Fibroblast of villous mesenchyme (primary cell): ENCODE results near the gene NANOGP8.

GRCh38 chr15:33022512-33022994, 172.0 kb downstream of the FMN1 start:
- CAGE, long polyA plus RNA = no peak

DNA sequence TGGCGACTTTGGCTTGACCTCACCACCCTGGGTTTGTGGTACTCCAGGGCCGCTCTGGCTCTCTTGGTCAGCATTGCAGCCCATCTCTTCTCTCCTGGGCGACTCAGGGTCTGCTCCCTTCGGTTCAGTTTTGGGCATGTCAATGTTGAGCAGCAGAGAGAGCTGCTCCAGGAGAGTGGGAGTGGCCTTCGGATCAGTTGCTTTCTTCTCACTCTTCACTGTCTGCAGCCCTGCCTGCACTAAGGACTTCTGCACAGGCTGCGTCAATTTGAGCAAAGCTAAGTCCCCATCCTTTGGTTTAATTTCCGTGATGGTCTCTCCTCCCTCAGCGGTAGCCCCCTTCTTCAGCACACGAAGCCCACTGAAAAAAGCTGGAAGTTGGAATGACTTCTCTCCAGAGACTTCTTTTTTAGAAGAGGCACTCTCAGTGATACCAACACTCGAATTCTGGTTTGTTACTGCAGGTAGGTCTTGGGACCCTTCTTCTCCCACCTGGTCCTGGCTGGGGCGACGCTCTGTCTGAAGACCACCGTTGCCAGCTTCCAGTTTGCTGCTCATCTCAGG, 127.7 kb downstream of the FMN1 start:
- CAGE, long polyA plus RNA = no peak

- CAGE, long polyA plus RNA = no peak
These were observed 125.9 kb downstream of the FMN1 start for GRCh38 chr15:33068569-33069068.

DNA sequence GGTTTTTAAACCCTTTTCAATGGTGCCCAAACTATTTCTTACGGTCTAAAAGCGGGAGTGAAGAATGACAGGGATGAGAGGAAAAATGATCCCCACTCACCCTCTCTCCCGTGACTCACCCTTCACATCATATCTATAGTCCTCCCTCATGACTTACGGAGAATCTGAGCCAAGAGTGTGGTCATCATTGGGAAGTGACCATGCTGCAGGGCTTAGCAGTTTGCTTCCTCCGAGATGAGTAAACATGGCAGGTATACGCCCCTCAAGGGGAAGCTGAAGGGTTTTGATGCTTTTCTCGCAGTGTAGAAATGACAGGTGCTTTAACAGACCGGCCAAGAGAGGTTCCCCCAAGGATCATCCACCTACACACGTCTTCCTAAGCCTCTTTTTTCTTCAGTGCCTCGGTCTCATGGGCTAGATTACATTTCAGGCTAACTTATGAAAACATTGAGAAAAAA, 274.1 kb downstream of the RYR3 start:
- CAGE, long polyA plus RNA = no peak

DNA sequence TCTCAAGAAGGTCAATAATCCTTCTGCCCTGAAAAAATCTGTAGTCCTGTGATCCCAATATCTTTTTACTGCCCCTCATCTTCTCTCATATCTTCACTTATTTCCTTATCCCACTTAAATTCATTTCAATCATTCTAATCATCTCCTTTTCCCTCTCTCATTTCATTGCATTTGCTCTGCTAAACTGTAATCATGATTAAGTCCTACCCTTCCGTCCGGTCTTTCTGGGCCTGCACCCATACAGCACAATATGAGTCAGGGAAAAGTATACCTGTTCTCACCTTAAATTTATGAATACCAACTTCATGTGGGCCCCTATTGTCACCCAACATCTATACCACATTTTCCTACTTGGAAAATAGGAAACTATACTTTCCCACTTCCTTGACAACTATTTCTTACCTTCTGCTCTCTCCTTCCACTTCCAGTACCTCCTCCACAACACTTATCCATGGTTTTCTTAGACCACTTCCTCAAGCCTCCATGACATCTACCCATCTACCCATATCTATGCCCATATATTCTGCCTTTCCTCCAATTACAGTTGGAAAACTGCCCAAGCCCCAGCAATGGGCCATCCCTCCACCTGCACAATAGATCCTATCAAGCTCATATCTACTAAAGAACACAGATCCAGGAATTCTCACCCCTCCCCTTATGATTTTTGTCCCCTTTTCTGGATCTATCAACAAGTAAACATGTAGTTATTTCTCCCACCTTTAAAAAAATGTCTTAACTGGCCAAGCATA, 29.5 kb downstream of the CHRM5 start:
- CAGE, long polyA plus RNA = no peak

DNA sequence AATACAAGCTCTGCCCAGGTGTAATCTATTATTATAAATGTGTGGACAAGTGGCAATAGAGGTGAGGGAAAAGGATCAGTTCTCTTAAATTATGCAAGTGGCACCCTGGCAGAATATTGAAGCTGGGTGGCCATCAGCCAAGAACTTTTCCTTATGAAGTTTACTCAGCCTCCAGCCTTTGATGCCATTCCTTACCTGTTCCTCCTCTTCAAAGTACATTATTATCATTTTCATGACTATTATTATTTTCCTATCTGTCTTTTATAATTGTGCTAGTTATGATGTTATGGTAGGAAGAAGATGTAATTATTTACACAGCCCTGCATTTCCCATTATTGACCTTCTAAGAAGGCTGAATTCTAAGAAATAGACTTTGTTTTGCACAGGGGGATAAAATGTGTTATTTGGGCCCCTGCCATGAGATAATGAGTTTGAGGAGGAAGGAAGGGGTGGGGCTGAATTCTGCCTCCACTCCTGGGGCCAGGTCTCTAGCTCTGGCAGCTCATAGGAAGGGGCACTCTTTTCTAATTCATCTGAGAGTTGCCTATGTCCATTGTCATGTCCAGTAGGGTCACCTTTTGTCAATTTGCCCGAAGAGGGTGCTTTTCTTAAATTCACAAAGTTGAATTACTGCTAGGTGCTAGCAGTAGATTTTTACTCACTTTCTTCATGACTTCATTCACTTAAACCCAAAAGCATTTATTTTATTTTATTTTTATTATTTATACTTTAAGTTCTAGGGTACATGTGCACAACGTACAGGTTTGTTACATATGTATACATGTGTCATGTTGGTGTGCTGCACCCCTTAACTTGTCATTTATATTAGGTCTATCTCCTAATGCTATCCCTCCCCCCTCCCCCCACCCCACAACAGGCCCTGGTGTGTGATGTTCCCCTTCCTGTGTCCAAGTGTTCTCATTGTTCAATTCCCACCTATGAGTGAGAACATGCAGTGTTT, 69.3 kb upstream of the GOLGA8B start:
- CAGE, long polyA plus RNA = no peak

DNA sequence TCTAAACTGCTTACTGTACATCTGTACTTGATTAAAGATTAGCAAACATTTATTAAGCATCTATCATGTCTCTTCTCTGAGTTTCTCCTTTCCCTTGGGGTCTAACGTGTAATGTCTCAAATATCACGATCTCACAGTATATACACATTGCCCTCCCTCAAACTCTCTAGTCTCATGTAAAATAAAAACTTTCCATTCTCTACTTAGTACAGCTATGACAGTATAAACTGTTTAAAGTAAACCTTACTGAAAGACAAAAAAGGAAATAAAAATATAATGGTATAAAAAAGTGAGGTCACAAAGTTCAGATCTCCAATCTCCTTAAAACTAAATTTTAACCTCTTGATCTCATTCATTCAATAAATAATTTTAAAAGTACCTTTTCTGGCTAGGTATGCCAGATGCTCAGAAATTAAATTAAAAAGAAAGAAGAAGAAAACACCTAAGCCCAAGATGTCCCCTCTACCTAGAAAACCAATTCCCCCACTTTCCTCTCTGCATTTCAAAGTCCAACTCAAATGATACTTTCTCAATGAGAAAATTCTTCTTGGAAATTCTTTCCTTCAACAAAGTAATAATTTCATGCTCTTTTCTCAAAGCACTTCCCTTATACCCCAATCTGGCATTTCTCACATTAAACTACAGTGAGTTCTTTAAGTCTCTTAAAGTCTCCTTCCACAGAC, 3.5 kb downstream of the AQR start:
- CAGE, long polyA plus RNA = no peak

- CAGE, long polyA plus RNA = no peak
These were observed 450 bp downstream of the ZNF770 start for GRCh38 chr15:34987532-34988141.

DNA sequence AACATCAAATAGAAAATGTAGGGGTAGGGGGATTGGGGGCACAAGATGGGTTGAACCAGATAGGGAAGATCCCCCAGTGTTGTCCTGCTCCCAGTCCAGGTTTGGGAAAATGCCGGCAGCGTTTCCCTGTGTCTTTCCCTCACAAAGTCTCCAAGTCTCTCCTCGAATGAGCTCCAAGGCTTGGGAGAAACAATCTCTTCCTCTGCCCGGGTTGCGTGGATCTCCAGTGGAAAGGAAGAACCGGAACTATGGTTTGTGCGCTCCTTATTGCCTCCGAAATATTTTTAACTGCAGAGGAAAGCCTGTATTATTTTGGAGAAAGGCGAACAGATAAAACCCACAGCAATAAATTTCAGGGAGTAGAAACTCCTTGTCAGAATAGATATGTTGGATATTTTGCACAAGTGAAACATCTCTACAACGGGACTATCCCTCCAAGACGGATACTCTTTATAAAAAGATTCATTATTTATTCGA, 4.1 kb downstream of the NANOGP8 start:
- CAGE, long polyA plus RNA = no peak

GRCh38 chr15:35084893-35085349, at the start of gene NANOGP8:
Gene NANOGP8 (minus strand): TSS chr15:35085295.
- CAGE, long polyA plus RNA = no peak

- CAGE, long polyA plus RNA = no peak
These were observed 35.1 kb upstream of the NANOGP8 start for GRCh38 chr15:35120097-35120611.

DNA sequence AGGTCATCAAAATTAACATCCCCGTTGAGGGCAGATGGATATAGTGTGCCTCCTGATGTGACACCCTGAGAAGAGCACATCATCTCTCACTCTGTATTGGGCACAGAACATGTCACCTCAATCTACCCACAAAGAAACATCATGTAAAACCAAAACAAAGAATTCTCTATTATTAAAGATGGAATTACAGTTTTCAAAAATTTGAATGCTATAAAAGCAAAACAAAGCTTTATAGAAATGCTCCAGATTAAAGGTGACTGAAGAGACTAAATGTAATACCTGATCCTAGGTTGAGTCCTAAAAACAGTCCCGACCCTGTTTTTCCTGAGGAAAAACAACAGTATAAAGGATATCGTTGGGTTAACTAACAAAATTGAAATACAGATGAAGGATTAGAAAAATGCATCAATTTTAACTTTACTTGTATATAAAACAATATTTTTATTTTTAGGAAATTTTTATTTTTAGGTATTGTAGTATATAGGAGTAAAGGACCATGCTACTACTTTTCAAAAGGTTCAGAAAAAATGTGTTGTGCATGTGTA, 222.2 kb upstream of the NANOGP8 start:
- CAGE, long polyA plus RNA = no peak

DNA sequence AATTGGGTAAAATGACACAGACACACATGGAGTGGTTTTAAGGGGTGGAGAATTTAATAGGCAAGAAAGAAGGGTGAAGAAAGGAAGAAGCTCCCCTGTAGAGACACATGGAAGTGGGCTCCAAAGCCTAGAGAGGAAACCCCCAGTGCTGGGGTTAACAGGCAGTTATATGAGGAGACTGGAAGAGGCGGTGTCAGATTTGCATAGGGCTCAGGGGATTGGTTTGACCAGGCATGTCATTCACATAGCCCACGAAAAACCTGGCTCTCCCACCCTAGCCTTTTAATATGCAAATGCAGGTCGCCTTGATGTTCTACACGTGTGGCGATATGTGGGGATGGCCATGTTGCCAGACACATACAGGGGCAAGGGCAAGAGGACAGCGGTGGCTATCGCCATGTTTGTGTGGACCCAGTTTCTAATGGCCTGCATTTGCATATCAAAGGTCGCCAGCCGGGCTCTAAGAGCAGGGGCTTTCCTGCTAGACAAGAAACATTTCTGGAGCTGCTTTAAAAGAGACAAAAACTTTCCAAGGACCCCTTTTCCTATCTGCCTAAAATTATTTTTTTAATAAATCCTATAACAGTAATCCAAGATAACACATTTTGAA, 2.0 kb upstream of the DPH6 start:
- CAGE, long polyA plus RNA = no peak

GRCh38 chr15:35696654-35697184, 150.8 kb upstream of the DPH6 start:
- CAGE, long polyA plus RNA = no peak

- CAGE, long polyA plus RNA = no peak
These were observed 130.2 kb upstream of the CDIN1 start for GRCh38 chr15:36449163-36449636.

DNA sequence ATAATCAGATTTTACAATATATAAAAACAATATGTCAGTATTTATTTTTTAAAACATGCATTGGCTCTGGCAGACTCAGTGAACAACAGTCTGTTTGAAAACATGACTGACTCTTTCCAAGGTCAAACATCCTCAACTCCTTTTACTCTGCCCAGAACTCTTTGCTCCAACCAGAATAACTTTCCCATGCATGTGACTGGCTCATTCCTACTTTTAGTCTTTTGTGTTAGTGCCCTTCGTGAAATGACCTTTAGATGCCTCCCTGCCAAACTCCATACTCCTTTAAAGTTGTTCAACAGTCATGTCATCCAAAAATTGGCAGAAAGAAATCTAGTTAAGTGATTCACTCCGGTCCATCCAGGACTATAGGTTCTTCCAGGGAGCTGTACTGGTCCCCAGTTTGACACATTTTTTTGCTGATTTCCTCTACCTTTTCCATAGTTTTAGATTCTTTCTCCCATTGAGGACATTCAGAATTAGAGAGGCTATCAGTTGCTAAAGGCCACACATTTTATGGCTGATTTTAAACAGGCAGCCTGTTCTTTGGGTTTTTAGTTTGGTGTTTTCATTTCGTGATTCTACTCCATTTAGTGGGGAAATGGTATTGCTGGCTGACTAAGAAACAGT, 3.4 kb upstream of the CDIN1 start:
- CAGE, long polyA plus RNA = no peak

DNA sequence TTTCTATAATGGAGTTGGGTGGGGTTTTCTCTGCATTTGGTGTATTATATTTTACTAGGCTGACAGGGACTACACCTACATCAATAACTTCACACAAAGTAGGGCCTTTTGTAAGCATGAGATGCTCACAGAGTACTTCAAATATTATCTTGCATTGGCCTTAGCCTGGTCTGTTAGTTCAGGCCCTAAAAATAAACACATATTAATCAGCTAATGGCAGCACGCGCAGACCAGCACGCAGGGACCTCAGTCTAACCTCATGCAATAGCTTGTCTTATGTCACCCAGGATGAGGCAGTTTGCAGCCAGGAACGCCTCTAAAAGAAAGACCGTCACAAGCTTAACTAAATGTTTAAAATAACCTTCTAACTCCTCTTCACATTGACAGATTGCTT, 212.3 kb downstream of the CDIN1 start:
- CAGE, long polyA plus RNA = no peak

DNA sequence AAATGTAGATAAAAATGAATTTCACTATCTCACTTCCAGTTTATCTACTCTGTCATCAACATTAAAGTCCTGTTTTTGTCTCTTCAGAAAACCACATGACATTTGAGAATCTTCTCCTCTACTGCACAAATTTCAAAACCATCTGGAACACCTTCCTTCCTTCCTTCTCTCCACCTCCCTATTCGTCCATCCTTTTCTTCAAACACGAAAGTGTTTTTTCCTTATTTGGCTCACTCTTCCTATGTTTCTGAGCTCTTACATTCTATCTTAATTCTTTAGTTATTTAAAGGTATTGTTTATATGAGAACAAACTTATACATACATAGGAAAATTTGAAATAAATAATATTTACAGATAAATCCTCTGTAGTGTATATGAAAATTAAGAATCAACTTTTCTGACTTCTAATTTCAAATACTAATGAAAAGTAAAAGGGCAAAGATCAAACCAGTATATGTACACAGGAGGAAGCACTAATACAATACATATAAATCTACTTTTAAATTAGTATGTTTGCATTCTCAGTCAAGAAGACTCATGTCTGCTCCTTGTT, 131.0 kb downstream of the MEIS2 start:
- CAGE, long polyA plus RNA = no peak

DNA sequence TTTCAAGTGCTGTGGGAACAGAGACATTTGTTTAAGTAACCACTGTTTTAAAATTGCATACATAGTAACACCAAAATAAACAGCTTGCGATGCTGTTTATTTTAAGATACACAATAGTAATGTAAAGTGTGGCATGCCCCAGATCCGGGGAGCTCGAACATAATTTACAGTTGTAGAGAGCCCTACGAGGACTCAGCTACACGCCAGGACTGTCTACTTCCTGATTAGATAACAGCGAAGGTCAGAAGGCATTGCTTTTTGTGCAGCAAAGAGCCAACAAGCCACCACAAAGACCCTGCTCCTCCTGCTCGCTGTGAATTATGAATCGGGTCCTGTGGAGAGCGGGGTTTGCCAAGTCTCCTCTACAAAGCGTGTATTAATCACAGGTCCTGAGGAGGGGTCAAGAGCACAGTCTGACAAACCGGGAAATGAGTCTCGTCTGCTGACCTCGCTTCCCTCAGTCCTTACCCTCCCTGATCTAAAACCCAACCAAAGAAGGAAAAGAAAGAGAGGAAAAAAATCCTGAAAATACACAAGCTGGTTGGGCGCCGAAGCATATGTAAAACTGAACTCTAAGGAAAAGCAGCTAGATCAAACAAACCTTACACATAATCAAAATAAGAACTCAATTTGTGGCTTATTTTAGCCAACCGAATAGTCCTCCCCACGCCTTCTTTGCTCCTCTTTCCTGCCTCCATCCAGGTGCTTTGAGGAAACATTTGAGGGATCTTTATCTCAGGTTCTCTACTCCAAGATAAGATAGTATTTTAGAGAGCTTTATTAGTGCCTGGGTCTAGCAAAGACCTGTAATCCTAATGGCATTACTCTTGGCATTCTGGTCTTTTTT, 80.3 kb downstream of the MEIS2 start:
- CAGE, long polyA plus RNA = no peak

- CAGE, long polyA plus RNA = no peak
These were observed 78.7 kb downstream of the MEIS2 start for GRCh38 chr15:37021520-37022089.